Measurements from ENCODE around the gene FAM193A.

DNA sequence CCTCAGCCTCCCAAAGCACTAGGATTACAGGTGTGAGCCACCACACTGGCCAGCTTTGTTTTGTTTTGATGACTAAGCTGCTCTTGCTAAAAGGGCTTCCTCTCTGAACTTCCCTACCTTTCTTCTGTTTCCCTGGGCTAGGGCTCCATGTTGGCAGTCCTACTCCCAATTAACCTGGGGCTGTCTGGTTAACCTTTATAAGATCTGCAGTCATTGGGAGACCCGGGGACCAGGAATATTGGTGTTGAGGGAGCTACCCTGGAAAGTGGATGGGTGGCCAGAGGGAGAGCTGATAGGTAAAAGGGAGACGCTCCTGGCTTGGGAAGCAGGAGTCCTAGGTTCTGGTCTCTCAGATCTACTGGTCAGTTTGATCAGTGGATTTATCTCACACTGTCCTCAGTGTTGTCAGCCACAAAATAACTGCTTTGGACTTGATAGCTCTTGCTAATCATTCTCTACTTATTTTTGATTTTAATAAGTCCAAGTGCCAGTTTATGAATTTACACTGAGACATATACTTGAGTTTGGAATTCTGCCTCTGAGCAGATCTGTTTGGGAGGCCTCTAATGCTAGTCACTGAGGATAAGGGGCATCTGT is 33.2 kb upstream of the FAM193A start:
- PRO-cap, result no peak

GRCh38 chr4:2535934-2536803 is at the start of gene FAM193A:
TSS of gene FAM193A (plus strand) at chr4:2536647.
- PRO-cap, result bidirectional peak, plus-strand start at chr4:2536682, minus-strand start at chr4:2536288

- PRO-cap, result no peak
Measured at GRCh38 chr4:2587154-2587817, 50.8 kb downstream of the FAM193A start.

GRCh38 chr4:2696195-2696888 is 59.8 kb downstream of the TNIP2 start:
- PRO-cap, result no peak

GRCh38 chr4:2790436-2790910 is 2.4 kb upstream of the SH3BP2 start:
- PRO-cap, result no peak

DNA sequence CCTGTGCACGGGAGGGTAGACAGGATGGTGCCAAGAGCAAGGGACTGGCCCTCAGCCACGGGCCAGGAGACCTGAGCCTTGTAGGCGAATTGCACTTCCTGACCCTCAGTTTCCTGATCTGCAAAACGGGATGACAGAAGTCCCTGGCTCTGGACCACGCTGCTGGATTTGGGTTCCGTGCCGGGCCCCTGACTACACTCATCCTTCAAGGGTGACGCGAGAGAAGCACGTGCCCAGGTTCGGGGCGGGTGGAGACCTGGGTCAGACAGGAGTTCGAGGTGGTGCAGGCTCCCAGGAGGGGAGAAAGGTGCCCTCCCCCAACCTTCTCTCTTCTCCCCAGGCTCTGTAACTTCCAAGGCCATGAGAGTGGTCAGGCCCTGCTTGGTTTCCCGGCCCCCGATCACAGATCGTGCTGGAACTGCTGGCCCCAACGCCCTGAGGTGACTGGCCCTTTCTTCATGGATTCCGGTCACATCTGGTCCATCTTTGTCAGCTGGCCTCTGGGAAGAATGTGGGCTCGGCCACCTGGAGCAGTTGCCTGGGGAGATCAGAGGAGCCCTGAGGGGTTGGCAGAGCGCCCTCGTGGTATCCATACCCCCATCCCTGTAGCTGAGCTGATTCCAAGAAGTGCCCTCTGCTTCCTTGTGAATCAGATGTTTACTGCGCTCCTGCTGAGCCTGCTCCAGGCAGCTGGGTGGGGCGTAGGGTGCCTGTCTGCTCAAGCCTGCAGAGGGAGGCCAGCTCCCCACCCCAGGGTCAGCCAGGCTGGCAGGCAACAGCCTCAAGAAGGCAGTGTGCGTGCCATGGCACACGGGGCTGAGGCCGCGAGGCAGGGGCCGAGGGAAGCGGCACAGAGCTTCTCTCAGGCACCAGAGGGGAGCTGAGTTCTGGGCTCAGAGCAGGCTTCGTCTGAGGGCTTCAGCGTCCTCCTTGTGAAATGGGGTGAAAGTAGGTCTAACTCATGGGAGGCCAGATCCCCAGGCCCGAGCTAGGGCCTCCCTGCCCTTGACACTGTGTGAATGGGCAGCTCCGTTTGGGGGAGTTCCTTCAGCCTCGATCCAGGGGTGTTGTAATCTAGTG is 3.5 kb downstream of the SH3BP2 start:
- PRO-cap, result no peak

- PRO-cap, result no peak
Measured at GRCh38 chr4:2800765-2801832, 8.2 kb downstream of the SH3BP2 start.

DNA sequence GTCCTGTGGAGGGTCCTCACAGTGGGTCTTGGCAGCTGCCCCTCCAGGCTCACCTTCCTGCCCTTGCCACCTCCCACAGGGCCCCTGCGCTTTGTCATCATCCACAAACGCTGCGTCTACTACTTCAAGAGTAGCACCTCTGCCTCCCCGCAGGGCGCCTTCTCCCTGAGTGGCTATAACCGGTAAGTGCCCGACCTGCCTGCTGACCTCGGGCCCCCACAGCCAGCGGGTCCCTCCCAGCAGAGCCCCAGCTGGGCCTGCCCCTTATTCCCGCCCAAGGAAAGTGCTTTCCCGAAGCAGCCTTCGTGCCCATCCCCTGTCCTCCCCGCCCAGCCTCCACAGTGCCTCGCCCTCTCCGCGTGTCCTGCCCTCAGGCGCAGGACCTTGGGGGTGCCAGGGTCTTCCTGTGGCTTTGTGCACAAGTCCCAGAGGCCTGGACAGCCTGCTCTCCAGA is 20.8 kb upstream of the ADD1 start:
- PRO-cap, result no peak

DNA sequence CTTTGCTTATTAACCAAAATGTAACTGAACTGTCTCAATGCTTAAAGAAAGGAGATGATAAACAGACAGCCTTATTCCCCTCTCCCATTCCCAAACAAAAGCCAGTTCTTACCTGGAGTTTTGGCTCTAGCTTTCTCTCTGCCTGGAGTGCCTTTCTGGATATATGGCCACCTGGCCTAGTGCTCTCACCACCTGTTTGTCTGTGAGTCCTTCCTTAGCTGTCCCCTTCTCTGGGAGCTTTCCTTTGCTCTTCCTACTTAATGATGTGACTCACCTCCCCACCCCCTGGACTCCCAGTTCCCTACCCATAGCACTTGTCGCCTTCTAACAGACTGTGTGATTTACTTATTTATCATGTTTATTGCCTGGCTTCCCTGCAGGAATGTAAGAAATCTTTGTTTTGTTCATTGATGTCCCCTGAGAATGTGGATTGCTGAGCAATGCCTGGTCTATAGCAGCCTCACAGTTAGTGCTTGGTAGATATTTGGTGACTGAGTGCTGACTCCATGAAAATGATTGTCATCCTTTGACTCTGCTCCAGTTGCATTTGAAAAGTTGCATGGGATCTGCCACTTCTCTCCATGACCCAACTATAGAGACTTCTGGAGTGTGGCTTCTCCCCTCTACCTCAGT is 18.9 kb downstream of the ADD1 start:
- PRO-cap, result no peak

- PRO-cap, result no peak
Measured at GRCh38 chr4:2898921-2900265, 35.2 kb downstream of the MFSD10 start.

- PRO-cap, result no peak
Measured at GRCh38 chr4:2904495-2905070, 30.0 kb downstream of the MFSD10 start.

DNA sequence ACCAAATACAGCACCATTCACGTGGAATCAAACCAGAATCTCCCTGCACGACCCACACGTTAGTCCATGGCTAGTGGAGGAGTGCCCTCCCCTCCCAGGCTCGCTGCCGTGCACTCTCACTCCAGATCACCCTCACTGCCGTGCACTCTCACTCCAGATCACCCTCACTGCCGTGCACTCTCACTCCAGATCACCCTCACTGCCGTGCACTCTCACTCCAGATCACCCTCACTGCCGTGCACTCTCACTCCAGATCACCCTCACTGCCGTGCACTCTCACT is 11.1 kb upstream of the MFSD10 start:
- PRO-cap, result unidirectional peak, plus-strand start at position 66 of the sequence

DNA sequence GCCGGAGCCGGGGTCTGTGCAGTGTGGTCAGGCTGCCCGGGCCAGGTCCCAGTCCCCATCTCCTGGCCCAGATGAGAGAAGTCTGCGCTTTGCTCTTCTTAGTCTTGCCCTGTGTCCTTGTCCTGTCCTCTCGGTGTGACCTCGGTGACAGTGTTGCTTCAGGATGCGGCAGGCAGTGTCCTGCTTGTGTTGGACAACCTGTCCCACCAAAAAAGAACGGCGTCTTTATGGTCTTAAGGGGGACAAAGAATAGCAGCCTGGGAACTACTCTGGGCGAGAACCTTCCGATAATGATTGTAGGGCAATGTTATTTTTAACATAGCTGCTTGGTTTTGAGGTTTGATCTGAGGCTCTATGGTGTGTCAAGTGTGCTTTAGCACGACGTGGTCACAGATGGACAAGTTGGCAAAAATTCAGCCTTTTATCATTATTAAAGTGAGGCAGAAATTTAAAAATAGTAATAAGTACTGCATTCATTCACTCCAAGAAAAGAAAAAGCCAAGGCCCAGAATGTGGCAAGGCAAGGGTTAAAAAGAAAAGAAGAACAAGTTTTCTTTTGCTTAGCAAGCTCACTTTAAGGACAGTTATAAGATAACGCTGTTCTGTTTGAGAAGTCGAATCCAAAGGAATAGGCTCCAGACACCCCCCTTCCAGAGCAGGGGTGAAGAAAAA is 1.0 kb downstream of the GRK4 start:
- PRO-cap, result no peak

GRCh38 chr4:3074795-3075837 is 635 bp downstream of the HTT start:
- PRO-cap, result bidirectional peak, plus-strand start at chr4:3075324, minus-strand start at chr4:3075202; bidirectional peak, plus-strand start at chr4:3075755, minus-strand start at chr4:3075526

- PRO-cap, result no peak
Measured at GRCh38 chr4:3082609-3083025, 8.1 kb downstream of the HTT start.

DNA sequence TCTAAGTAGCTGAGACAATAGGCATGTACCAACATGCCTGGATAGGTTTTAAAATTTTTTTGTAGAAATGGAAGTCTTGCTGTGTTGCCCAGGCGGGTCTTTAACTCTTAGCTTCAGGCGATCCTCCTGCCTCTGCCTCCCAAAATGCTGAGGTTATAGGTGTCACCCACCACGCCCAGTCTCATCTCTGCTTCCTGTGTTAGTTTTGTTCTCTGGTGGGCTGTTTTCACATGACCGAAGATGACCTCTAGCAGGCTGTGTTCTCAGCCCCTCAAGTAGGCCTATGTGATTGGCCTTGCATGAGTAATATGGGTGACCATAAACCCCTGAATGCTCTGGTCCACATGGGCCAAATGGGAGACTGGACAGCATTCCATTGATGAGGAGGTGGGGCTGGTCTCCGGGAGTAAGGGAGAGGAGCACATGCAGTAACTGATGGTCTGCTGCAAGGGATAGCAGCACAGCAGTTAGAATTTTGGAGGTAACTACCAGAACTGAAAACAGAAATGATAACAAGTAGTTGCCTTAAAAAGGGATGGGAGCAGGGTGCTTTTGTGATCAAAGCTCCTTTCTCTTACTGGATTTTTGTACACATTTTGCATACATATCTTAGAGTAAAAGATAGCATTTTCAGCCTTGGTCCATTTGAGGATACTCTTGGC is 56.6 kb upstream of the MSANTD1 start:
- PRO-cap, result no peak

- PRO-cap, result no peak
Measured at GRCh38 chr4:3192867-3193198, 56.1 kb upstream of the MSANTD1 start.

DNA sequence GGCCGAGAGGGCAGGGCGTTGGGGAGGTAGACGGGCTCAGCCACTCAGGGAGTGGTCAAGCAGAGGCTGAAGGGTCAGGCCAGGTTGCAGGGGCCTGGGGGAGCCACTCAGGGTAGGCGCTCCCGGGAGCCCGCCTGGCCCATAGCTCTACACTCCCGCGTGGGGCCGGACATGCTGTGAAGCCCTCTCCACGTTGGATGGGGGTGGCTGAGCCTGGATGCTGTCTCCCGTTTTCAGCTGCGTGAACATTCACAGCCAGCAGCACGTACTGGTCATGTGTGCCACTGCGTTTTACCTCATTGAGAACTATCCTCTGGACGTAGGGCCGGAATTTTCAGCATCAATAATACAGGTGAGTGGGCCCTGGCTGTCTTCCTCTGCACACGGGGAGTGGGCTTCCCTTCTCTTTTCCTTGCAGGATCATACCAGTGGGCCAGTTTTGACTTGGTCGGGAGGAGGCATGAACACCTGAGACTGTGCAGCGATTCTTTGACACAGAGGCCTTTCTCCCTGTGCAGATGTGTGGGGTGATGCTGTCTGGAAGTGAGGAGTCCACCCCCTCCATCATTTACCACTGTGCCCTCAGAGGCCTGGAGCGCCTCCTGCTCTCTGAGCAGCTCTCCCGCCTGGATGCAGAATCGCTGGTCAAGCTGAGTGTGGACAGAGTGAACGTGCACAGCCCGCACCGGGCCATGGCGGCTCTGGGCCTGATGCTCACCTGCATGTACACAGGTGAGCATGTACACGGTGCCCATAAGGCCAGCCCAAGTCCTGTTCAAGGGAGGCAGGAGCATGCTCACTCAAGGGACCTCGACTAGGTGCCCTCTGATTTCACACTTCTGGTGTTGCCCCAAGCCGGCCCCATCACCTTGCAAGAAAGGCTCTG is 13.7 kb upstream of the MSANTD1 start:
- PRO-cap, result no peak

DNA sequence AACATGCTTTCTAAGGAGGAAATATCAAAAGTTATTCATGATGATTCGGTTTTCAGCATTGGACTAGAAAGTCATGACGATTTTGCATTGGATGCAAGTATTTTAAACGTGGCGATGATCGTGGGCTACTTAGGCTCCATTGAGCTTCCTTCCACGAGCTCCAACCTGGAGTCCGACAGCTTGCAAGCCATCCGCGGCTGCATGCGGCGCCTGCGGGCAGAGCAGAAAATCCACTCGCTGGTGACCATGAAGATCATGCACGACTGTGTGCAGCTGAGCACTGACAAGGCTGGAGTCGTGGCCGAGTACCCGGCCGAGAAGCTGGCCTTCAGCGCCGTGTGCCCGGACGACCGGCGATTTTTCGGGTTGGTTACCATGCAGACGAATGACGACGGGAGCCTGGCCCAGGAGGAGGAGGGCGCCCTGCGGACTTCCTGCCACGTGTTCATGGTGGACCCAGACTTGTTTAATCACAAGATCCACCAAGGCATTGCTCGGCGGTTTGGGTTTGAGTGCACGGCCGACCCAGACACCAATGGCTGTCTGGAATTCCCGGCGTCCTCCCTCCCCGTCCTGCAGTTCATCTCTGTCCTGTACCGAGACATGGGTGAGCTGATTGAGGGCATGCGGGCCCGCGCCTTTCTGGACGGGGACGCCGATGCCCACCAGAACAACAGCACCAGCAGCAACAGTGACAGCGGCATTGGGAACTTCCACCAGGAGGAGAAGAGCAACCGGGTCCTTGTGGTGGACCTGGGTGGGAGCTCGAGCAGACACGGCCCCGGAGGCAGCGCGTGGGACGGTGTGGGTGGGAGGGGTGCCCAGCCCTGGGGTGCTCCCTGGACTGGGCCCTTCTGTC is 24.2 kb downstream of the RGS12 start:
- PRO-cap, result no peak

DNA sequence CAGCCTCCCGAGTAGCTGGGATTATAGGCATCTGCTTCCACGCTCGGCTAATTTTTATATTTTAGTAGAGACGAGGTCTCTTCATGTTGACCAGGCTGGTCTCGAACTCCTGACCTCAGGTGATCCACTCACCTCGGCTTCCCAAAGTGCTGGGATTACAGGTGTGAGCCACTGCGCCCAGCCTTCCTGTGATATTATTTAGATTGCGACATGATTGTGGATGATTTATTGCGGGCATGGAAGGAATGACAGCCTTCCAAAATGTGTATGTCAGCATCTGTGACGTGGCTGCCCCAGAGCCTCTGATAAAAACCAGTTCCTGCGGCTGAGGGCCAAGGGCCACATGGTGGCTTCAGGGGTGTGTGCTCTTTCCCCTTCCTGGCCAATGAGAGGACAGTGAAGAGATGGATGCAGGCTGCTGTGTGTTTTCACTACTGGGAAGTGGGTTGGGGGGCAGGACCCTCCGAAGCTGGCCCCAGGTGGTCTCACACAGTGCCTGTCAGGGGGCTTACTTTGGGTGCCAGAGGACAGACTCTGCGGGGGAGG is 57.4 kb upstream of the HGFAC start:
- PRO-cap, result no peak

Measured in type B pancreatic cell (in vitro differentiated cells).